Kidney (tissue), 2 donors: ENCODE measurements around a stretch of chr18.

GRCh38 chr18:74231293-74231832 lies 60.4 kb downstream of the CYB5A start:
- PRO-cap = no peak
- RRBS = no CpG with 5 or more reads among the region's 5 CpGs

GRCh38 chr18:74289758-74290023 lies 2.1 kb downstream of the CYB5A start:
- PRO-cap = no peak
- RRBS = no CpG with 5 or more reads among the region's 4 CpGs

DNA sequence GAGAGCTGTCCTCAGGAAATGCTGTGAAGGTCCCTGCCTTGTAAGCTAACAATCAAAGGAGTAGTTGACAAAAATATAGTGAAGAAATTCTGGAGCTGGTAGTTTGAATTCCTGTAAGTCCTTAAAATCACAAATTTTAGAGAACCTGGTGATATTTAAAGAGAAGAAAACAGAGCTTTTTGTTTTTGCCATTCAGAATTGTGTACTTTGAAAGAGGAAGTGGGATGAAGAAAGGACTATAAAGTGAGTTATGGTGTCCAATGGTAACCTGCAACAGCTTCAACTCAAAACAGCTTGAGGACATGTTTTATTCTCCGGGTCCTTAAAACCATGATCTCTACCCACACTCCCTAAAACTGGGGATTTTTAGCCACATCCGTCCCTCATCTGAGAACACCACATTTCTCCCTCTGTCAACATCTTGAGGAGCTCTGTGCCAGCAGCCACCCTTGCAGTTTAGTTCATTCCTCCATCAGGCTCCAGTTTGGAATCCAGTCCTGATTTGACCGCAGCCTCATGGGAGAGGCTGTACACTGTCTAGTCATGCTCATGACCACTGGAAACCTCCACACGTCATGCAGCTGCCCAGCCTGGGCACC lies 62.5 kb downstream of the C18orf63 start:
- PRO-cap = no peak
- RRBS = no CpG with 5 or more reads among the region's 4 CpGs

- PRO-cap = no peak
- RRBS = no CpG with 5 or more reads among the region's 16 CpGs
These were observed 34.1 kb downstream of the ZNF407 start for GRCh38 chr18:74631438-74632482.

DNA sequence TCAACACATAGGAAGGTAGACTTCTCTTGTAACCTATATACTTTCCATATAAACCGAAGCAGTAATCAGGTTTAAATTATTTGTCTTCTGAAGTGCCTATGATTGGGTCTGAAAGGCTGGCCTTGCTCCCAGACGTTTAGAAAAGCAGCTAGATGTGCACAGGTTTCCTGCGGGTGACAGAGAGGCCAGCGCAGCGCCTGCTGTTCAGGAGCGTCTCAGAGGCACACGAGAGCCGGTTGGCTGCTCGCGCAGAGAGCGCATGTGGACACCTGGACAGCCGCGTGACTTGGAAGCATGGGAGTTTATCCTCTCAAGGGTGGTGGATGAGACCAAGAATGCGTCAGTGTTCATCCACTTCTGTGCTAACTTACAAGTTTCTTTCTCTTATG lies 303.7 kb downstream of the PTGR3 start:
- PRO-cap = no peak
- RRBS = no CpG with 5 or more reads among the region's 14 CpGs

DNA sequence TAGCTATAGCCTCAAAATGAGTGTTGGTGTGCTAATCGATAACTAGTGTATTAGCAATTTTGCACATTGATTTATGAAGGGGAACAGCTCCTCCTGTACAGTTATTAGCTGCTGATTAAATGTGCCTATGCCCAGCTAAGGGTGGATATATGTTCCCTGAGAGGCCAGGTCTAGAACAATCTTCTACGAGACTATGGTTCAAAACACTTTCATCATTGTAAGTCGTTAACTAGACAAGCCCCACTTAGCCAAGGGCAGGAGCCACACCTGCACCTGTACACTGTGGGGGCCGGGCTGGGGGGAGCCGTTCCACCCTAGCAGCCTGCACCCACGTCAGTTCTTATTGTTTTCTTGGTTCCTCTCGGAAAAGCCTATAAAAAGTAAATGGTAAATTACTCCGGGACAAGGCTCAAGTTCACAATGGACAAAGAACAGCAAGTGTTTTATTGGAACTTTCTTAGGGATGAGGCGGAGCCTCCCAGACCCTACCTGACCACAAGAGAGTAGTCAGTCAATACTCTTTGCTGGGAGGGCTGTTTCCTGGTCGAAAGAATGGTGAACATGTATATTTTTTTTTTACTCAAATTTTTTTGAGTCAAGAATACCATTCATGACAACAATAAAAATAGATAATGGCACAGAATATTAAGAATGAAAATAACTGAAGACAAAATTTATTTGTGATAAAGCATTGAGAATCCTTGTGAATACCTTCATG lies 7.9 kb downstream of the TSHZ1 start:
- PRO-cap = no peak
- RRBS = 17% methylated on average over 3 of the region's 10 CpGs

DNA sequence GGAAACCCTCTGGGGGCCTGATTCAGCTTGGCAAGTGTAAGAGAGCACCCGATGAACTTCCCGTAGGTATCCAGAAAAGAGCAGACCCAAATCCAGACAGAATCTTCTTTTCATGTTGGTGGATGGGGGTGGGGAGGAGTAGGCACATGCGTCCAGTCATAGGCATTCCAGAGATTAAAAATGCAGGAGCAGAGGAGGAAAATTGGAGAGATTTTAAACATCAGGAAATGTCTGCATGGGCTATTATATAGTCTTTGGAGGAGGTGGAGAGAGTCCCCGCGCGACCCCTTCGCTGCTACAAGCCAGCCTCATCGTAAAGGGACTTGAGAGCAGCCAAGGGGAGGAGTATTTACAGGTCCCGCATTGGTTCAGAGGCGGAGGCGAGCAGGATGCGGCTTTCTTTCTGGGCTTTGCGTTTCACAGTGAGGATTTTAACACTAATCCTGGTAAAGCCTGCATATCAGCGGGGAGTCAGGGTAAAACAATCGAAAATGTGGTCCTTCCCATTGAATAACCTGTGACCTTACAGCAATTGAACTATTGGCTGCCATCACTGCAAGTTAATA lies 20.2 kb downstream of the SMIM21 start:
- PRO-cap = no peak
- RRBS = no CpG with 5 or more reads among the region's 15 CpGs

GRCh38 chr18:76421227-76421755 lies 73.8 kb downstream of the ZNF516 start:
- PRO-cap = no peak
- RRBS = 71% methylated on average over 2 of the region's 9 CpGs

- PRO-cap = unidirectional peak, plus-strand start at chr18:76483280
- RRBS = no CpG with 5 or more reads among the region's 25 CpGs
These were observed 11.6 kb downstream of the ZNF516 start for GRCh38 chr18:76483096-76484135.

GRCh38 chr18:76487414-76488751 lies 7.2 kb downstream of the ZNF516 start:
- PRO-cap = no peak
- RRBS = no CpG with 5 or more reads among the region's 19 CpGs

DNA sequence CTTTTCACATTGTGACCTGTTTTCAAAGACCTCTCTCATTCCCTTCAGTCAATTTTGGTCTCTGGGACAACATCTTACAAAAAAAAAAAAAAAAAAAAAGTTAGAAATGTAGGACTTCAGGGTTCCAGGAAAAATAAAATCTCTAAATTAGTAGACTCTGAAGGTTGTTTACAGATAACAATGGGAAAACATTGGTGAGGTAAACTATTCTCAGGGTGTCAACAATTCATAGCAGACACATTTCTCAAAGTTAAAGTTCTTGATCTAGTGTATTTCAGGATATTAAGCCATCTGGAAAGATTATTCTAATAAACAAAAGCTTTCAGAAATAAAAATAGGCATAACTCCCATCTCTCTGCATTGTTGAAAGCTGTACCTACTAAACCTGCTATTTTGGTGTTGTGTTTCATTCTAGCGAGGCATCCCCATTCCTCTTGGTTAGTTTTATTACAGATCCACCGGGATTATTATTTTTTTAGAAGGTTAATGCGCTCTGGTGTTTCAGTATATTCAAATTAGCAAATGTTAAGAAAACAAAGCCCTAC lies 5.5 kb downstream of the ZNF516 start:
- PRO-cap = no peak
- RRBS = no CpG with 5 or more reads among the region's 3 CpGs

GRCh38 chr18:76496584-76496893 lies 1.5 kb upstream of the ZNF516 start:
- PRO-cap = no peak
- RRBS = no CpG with 5 or more reads among the region's 13 CpGs

DNA sequence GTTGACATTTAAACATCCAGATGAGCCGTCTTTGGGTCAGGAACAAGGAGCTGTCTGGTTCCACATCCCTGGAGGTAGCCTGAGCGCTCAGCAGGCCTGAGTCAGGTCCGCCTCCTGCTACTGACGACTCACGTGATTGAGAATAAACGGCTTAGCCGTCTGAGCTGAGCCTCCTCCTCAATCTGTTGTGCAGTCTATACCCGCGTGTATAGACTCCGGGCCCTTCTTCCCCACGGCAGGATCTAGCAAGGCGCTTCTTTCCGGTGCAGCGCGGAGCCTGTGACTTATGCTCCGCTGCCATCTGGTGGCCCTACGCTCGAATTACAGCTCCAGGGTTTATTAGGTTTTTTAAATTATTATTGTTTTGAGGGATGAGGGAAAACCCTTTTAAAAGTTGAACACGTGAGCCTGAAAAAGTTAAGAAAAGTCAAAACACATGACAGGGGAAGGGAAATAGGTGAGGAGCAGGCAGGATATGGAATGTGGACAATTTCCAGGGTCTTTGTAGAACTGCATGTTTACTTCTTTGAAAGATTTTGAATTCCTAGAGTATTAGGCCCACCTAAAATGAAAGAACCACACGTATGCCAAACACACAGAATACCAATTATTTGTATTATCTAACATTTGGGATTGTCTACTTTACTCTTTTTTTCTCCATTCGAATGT lies 112.5 kb upstream of the ZNF236 start:
- PRO-cap = no peak
- RRBS = 0% methylated on average over 3 of the region's 21 CpGs

GRCh38 chr18:77062153-77063173 lies 70.1 kb downstream of the MBP start:
- PRO-cap = no peak
- RRBS = no CpG with 5 or more reads among the region's 23 CpGs

DNA sequence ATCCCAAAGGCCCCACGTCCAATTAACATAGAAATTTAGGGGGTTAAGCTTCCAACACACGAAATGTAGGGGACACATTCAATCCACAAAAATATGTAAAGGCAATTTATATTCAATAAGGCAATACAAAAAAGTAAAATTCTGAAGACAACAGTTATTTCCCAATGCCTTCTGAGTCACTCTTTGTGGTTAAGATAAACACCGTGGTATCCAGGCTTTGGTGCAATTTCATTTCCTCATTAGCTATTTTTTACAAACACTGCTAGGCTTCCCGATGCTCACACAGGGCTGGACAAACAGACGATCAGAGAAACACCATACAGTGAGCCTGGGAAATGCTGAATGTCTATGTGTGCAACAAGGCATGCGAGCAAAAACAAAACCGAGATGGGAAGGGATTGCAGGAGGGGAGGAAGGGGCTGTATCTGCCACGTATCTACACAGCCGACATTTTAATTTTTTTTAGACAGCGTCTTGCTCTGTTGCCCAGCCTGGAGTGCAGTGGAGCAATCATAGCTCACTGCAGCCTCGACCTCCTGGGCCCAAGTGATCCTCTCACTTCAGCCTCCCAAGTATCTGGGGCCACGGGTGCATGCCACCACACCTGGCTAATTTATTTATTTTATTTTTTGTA lies 67.1 kb downstream of the MBP start:
- PRO-cap = no peak
- RRBS = no CpG with 5 or more reads among the region's 12 CpGs

DNA sequence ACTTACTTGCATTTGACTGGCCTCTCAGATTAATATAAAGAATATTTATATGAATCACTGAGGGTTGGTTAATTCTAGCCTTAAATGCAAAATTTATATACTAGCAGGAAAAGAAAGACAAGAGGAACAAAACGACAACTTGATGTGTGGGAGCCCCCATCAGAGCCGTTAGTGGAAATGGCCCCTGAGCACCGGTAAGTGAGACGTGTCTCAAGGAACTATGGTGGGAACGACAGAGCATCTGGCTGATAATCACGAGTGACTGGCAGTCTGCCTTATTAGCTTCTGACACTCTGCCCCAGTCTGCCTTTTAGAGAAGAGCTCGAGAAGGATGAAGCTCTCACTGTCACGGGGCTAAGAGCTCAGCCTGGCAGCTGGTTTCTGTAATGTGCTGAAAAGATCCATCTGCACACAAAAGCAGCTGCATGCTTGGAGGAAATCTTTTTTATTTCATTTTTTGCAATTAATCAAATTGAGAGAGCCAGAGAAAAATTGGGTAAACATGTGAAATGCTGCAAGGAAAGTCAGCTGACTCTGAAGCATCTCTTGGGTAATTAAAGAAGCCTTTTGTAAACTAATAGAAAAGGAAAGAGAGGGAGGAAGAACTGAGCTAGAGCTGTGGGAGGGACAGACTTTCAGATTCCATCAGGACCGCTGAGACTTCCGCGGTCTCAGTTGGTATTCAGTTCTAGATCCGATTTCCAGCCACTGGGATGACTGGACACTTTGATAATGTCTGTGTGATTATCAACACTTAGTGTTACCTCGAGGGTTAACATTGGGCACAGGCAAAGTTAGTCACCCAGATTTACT lies 24.5 kb downstream of the MBP start:
- PRO-cap = bidirectional peak, plus-strand start at position 674 of the sequence, minus-strand start at position 419 of the sequence
- RRBS = no CpG with 5 or more reads among the region's 13 CpGs

DNA sequence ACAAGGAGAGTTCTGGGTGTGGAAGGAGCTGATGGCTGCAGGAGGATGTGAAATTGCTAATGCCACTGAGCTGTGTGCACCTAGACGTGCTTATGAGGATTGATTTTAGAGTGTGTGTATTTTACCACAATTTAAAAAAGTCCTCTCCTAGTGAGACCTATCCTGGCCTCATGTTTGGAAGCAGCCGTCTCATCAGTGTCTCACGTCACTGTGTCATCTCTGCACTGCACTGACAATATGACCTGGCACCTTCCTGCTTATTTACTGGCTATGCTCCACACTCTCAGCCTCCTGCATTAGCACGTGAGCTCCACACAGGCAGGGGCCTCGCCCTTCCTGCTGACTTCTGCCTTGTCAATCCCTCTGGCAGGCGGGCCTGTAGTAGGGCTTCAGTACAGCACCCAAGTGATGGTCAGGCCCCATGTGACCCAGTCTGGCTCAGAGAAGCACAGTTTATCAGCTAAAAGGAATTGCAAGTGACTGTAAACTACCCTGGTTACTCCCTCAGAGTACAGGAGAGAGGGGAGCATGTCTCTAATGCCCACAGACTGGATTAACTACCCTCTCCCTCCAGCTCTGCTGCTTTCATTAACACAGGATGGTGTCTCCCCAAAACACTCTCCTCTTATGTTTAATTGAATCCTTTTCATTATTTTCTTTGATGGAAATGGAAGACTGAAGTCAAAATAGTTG lies 8.2 kb upstream of the MBP start:
- PRO-cap = no peak
- RRBS = no CpG with 5 or more reads among the region's 6 CpGs

DNA sequence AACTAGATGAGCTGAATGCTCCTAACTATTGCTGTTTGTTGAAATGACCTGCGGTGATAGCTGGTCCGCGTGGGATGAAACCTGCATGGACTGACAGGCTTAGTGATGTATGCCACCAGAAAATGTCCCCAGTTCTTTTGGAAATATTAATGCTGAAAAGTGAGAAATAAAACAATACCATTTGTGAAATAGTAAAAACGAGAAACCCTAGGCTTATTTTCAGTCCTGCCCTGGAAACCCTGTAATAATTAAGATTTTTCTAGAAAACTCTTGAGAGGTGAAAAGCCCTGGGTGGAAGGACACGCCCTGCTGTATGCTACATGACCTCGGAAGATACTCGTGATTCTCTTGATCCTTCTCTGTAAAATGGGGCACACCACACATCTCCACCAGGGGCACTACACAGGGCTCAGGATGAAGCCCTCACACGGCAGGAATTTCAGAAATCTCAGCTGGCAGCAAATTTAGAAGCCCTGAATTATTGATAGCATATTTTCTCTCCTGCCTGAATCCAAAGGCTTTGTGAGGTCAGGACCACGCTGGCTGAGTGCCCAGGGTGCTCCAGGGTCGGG lies 42.3 kb upstream of the GALR1 start:
- PRO-cap = no peak
- RRBS = no CpG with 5 or more reads among the region's 10 CpGs

- PRO-cap = no peak
- RRBS = no CpG with 5 or more reads among the region's 22 CpGs
These were observed 744.0 kb downstream of the GALR1 start for GRCh38 chr18:77993463-77994138.

DNA sequence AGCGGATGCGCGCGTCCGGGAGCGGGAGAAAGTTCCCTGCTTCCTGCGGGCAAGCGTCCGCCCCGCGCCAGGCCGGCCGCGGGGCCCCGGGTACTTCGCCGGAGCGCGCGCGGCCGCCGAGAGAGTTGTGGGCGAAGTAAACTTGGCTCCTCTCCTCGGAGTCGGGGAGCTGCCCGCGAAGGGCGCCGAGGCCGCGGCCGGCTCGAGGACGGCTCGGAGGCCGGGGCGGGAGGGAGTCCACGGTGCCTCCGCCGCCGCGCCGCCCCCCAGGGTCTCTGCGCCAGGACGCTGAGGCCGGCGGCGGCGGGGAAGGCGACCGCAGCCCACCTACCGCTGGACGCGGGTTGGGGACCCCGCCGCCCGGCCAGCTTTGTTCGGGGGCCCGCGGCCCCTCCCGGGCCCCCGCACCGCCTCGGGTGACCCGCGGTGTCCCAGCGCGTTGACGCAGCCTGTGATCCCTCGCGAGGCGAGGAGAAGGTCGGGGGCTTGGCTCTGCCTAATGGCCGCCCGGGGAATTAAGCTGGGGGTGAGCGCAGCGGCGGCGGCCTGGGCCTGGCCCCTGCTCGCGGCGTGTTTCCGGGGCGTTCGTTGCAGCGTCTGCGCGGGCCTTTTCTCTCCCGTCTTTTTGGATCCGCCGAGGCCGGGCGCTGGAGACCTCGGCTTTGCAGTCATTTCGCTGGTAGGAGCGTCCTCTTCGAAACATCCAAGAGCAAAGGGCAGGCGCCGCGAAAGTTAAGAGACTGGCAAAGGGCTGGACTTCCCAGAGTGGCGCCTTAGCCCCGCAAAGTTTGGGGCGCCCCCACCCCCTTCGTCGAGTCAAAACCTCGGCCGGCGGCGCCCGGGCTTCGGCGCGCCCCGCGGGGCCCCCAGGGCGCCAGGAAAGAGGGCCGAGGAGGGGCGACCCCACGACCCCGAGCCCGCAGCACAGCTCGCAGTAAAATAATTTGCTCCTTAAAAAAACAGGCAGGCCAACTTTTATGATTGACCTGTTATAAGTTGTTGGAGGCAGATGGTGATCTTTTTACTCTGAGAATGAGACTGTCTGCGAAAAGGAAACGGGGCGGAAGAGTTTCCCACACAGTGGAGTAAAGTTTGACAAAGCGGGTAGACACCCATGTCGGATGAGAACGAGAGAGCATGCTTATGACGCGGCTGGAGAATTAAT lies 1.2 kb downstream of the SALL3 start:
- PRO-cap = no peak
- RRBS = 5% methylated on average over 73 of the region's 131 CpGs